Suprapubic skin (tissue), 4 donors: ENCODE measurements around a stretch of chr15.

GRCh38 chr15:65184136-65184818, 865 bp downstream of the CLPX start:
- PRO-cap, result bidirectional peak, plus-strand start at chr15:65184547, minus-strand start at chr15:65184491; bidirectional peak, plus-strand start at chr15:65184915, minus-strand start at chr15:65184748
- RAMPAGE, long total RNA, 4 experiments, result no peak in any of the 4 experiments

DNA sequence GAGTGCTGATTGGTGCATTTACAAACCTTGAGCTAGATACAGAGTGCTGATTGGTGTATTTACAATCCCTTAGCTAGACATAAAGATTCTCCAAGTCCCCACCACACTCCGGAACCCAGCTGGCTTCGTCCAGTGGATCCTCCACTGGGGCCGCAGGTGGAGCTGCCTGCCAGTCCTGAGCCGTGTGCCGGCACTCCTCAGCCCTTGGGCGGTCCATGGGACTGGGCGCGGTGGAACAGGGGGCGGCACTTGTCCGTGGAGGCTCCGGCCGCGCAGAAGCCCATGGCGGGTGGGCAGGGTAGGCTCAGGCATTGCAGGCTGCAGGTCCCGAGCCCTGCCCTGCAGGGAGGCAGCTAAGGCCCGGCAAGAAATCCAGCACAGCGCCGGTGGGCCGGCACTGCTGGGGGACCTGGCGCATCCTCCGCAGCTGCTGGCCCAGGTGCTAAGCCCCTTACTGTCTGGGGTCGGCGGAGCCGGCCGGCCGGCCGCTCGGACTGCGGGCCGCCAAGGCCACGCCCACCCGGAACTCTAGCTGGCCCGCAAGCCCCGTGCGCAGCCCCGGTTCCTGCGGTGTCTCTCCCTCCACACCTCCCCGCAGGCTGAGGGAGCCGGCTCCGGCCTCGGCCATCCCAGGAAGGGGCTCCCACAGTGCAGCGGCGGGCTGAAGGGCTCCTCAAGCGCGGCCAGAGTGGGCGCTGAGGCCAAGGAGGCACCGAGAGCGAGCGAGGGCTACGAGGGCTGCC, 14.4 kb upstream of the PARP16 start:
- PRO-cap, result no peak
- RAMPAGE, long total RNA, 4 experiments, result no peak in any of the 4 experiments

DNA sequence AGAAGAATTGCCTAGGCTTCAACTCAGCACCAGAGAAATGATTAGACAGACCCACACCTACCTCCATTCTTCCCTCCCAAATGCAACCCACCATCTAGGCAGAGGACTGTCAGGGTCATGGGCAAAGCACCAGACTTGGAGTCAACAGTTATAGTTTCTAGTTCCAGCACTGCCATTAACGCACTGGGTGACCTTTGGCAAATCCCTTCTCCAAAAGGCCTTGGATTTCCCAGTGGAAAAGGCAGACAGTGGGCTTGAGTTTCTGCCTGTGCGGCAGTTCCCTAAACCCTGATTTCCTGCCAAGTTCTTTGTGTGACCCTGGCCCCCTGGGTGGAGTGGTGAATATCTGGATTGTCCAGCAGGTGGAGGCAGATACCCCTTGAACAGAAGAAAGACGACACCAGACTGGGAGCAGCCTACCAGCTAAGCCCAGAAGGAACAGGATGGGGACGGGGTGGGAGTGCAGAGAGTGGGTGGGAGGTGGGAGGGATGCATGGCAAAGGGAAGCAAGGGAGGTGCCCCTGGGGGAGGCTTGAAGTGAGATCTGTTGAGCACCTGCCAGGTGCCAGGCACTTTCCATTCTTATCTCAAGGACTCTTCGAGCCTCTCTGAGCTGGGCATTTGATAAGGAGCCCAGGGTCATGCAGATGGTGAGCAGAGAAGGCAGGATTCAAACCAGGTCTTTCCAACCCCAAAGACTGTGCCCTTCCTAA, 21.5 kb downstream of the IGDCC4 start:
- PRO-cap, result no peak
- RAMPAGE, long total RNA, 4 experiments, result no peak in any of the 4 experiments

- PRO-cap, result no peak
- RAMPAGE, long total RNA, 4 experiments, result no peak in any of the 4 experiments
Measured at GRCh38 chr15:65530953-65531514, 771 bp downstream of the HACD3 start.

GRCh38 chr15:65583682-65584130, 27.2 kb downstream of the INTS14 start:
- PRO-cap, result no peak
- RAMPAGE, long total RNA, 4 experiments, result no peak in any of the 4 experiments

DNA sequence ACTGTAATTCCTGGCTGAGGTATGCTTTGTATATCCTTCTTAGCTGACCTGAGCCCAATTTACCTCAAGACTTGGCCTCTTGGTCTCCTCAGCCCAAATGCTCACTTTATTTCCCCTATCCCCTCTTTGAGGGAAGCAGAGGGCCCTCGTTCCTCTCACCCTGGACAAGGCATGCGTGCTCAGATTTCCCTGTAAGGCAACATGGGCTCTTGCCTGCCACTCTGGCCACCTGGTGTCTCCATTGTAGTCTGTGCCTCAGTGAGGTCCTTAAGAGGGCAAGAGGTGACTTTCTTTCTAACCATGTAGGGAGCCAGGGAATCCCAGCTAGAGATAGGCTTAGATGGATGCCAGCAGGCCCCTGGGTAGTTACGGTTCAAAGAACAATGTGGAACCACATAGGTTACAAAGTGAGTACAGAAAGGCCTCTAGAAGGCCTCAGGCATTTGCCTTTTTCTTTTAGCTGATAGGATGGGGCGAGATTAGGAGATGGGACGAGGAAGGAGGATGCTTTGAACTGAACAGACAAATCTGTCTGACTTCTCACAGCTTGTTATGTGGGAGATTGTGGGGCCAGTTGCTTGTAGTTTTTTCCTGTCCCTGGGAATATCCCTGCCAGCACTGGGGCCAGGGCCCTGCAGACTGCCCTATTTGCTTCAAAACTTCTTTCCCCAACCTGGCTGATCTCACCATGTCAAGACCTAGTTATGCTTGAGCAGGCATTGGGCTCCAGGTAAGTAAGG, 1.1 kb upstream of the INTS14 start:
- PRO-cap, result no peak
- RAMPAGE, long total RNA, 4 experiments, result start-site peak on the plus strand in 1 of 4 experiments, centred at position 292 of the sequence, 10 reads per replicate

GRCh38 chr15:65733647-65734245, 58.3 kb downstream of the DENND4A start:
- PRO-cap, result no peak
- RAMPAGE, long total RNA, 4 experiments, result no peak in any of the 4 experiments

GRCh38 chr15:65789124-65789601, 2.9 kb downstream of the DENND4A start:
- PRO-cap, result no peak
- RAMPAGE, long total RNA, 4 experiments, result no peak in any of the 4 experiments

DNA sequence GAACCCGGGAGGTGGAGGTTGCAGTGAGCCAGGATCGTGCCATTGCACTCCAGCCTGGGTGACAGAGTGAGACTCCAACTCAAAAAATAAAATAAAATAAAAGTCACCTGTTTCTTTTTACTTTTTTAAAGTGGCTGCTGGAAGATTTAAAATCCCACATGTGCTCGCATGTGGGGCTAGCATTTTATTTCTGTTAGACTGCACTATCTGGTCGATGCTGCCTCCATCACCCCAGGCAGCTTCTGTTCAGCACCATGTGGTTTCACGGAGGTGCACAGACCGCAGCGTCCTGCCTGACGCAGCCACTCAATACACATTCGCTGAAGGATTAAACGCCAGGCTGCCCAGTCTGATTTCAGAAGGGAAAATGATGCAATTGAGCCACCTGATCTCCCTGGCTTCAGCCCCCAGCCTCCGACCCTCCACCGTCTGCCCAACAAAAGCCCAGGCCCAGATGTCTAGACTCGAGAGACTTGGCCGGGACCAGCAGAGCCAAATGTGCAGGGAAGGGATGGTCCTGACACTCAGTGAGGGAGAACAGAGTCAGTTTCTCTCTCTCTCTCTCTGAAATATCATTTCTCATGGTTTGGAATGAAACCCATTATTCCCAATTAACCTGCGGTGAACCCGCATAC, 84.5 kb downstream of the MEGF11 start:
- PRO-cap, result no peak
- RAMPAGE, long total RNA, 4 experiments, result no peak in any of the 4 experiments

GRCh38 chr15:66470524-66471043, 27.0 kb downstream of the SNAPC5 start:
- PRO-cap, result no peak
- RAMPAGE, long total RNA, 4 experiments, result start-site peak on the plus strand in 1 of 4 experiments, at chr15:66470688-66470744 at its widest, 7 reads per replicate

DNA sequence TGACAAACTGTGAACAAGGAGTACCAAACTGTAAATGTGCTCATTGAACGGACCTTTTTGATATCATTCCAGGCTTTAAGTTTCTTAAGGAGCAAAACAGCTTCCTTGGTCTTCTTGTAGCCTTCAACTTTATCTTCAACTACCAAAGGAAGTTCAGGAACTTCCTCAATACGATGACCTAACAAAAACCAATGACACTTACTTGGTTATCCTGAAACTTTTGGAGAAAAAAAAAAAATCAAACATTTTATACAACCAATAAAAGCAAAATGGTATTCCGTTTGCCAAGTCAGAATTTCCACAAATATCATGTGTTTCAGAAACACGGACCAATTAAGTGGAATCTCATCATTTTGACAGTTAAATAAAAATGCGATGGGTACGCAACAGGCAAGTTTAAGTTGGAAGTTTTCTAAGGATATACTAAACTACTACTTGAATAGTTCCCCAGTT, 2.9 kb downstream of the RPL4 start:
- PRO-cap, result no peak
- RAMPAGE, long total RNA, 4 experiments, result start-site peak on the minus strand in 1 of 4 experiments, centred at position 168 of the sequence, 140 reads per replicate

- PRO-cap, result no peak
- RAMPAGE, long total RNA, 4 experiments, result no peak in any of the 4 experiments
Measured at GRCh38 chr15:66644331-66644942, 57.6 kb upstream of the SMAD6 start.

GRCh38 chr15:66657463-66657855, 44.6 kb upstream of the SMAD6 start:
- PRO-cap, result no peak
- RAMPAGE, long total RNA, 4 experiments, result no peak in any of the 4 experiments

GRCh38 chr15:66773065-66773448, 71.0 kb downstream of the SMAD6 start:
- PRO-cap, result no peak
- RAMPAGE, long total RNA, 4 experiments, result no peak in any of the 4 experiments

DNA sequence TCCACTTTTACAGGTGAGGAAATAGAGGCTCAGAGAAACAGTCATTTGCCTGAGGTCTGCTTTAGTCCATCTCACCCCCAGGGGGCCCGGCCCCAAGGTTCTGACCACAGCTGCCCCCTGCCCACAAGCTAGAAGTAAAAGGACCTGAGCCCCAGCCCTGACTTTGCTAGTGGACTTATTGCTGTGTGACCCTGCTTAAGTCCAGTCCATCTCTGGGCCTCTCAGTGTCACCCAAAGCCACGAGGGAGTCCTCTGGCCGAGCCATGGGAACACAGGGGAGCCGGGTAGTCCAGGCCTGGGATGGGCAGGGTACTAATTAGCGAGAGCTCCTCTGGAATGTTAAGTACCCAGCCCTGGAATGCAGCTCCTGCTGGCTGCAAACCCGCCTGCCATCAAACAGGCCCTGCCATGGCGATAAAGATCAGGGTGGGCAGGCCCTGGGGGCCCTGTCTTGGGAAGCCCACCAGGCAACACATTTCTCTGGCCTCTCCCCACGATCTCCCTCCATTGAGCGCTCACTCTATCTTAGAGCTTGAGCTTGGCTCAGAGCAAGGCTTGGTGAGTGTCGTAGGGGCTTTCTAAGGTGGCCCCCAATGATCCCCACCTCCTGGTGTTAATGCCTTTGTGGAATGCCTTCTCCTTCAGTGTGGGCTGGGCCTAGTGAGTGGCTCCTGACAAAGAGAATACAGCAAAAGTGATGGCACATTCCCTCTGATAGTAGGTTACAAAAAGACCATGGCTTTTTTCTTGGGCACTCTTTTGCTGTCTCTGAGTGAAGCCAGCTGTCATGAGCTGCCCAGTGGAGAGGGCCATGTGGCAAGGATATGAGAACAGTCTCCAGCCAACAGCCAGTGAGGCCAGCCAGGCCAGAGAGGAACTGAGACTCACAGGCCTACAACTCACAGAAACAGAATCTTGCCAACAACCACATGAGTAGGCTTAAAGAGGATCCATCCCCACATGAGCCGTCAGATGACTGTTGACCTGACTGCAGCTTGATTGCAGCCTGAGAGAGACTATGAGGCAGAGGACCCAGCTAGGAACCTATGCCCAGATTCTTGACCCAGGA, 133.1 kb downstream of the SMAD6 start:
- PRO-cap, result no peak
- RAMPAGE, long total RNA, 4 experiments, result no peak in any of the 4 experiments

DNA sequence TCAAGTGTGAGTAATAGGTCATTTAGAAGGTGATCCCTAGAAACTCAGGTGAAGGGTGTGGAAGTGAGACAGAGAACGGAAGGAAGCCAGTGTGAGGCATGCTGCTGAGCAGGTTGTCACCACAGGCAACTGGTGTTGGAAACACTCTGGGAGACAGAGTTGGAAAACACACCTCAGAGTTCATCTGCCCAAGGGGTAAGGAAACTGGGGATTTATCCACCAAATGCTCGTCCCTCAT, 25.7 kb upstream of the SMAD3 start:
- PRO-cap, result no peak
- RAMPAGE, long total RNA, 4 experiments, result no peak in any of the 4 experiments

- PRO-cap, result no peak
- RAMPAGE, long total RNA, 4 experiments, result no peak in any of the 4 experiments
Measured at GRCh38 chr15:67059050-67059718, 6.2 kb upstream of the SMAD3 start.

- PRO-cap, result no peak
- RAMPAGE, long total RNA, 4 experiments, result no peak in any of the 4 experiments
Measured at GRCh38 chr15:67142669-67143115, 77.3 kb downstream of the SMAD3 start.

GRCh38 chr15:67164692-67165304, 89.7 kb downstream of the AAGAB start:
- PRO-cap, result no peak
- RAMPAGE, long total RNA, 4 experiments, result no peak in any of the 4 experiments

- PRO-cap, result no peak
- RAMPAGE, long total RNA, 4 experiments, result no peak in any of the 4 experiments
Measured at GRCh38 chr15:67465020-67465767, 55.7 kb upstream of the C15orf61 start.